ENCODE results near the genes TNFRSF13B and COPS3.

- RRBS = no CpG with 5 or more reads among the region's 9 CpGs
These were observed 8.2 kb upstream of the CDRT4 start for GRCh38 chr17:15475313-15476242.

GRCh38 chr17:15496867-15497332 lies 29.5 kb upstream of the CDRT4 start:
- RRBS = no CpG with 5 or more reads among the region's 6 CpGs

GRCh38 chr17:15651206-15652165 lies 32.0 kb upstream of the FBXW10B start:
- RRBS = no CpG with 5 or more reads among the region's 15 CpGs

- RRBS = no CpG with 5 or more reads among the region's 1 CpG
These were observed 23.2 kb downstream of the TRIM16 start for GRCh38 chr17:15660899-15661281.

DNA sequence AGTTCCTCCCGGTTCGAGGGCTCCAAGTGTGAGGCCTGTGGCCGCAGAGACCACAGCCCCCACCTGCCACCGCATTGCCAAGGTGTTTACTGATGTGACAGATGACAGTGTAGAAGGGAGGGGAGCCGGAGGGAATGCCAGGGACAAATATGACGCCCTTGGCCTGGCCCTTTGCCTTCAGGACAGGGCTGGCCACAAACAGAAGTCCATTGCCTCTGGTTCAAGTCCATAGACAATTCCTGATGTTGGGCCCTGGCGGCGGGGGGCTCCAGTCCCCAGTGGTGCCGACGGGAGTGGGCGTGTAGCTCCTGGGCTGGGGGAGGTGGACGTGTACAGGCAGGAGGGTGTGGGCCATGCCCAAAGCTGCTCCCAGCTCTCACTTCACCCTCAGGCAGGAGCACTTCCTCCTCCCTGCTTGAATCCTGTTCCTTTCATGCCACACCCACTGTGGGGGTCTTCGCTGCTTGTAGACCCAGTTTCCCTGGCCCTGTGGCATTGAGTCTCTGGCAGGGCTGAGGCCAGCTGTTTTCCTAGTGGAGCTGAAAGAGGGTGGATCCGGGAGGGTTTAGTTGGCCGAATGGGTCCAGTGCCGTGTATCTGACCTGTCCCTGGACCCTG lies 3.3 kb downstream of the ADORA2B start:
- RRBS = no CpG with 5 or more reads among the region's 16 CpGs

DNA sequence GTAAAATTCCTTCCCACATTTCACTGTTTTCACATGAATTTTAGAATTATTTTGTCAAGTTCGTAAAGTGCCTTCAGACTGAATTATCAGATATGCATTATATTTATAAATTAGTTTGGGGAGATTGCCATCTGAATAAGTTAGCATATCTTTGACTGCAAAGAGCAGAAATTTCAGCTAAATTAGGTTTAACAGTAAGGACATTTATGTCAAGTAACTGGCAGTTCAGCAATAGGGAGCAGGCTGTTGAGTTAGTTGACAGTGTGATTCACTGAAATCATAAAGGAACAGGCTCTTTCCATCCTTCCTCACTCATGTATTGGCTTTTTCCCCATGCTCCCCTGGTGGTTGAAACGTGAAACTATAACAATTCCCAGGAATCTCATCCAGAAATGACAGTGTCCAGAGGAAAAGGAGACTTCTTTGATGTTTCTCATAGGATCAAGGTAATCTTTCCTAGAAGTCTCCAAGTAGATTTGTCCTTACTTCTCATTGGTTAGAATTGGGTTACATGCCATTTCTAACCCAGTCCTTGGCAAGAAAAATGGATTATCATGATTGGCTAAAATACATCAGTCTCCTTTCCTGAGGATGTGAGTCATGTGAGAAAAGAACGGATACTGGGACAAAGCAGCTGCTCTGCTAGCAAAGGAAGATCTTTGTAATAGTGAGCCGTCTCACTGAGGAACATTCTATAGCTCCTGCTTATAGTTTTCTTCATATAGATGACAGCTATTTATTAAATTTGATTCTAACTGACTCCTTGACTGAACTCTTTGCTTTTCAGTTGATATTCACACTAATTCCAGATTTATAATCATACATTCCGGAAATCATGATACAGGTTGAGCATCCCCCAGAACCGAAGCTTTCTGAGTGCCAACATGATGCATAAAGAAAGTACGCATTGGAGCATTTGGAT lies 14.4 kb downstream of the TTC19 start:
- RRBS = no CpG with 5 or more reads among the region's 7 CpGs

- RRBS = no CpG with 5 or more reads among the region's 6 CpGs
These were observed 38.7 kb downstream of the TTC19 start for GRCh38 chr17:16038146-16038820.

DNA sequence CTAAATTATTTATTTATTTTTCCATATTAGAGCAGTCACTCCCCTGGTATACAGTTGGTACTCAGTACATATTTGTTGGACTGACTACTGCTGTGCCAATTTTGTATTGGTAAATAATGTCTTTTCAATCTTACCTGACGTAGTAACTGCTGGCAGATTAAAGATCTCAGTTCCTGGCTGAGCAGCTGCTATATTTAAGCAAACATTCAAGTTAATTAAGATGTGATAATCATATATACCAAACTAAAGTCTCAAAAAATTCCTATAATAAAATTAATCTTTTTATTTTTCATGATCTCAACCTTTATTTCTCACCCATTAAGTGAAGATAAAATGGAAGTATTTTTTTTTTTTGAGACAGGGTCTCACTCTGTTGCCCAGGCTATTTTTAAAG lies 40.7 kb downstream of the TTC19 start:
- RRBS = no CpG with 5 or more reads among the region's 1 CpG

DNA sequence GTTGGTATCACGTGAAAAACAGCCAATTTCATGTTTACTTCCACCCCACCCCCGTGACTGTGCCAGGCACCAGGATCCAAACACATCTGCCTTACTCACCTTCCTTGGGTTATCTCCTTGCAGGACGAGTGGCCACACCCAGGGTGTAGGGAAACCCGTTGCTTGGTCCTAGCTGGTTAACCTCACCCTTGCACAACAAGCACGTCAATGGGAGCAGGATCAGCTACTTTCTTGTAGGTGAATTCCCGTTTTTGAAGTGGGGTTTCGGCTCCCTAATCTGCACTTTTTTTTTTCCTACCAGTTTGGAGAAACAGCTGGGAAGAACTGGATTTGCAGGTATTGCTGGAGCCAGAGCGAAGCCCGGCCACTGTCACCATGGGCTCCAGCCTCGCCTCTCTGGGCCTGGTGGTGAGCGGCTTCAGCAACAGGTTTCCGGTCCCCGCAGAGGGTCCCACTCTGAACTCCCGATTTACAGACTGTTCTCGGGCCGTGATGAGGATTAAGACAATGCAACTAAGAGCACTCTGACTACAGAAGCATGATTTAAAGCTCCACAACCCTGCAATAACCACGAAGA lies 2.1 kb upstream of the UBB start:
- RRBS = 94% methylated on average over 2 of the region's 17 CpGs

GRCh38 chr17:16398436-16399138 lies 16.8 kb upstream of the TRPV2 start:
- RRBS = no CpG with 5 or more reads among the region's 8 CpGs

GRCh38 chr17:16465207-16465958 lies 26.6 kb downstream of the LRRC75A start:
- RRBS = no CpG with 5 or more reads among the region's 12 CpGs

GRCh38 chr17:16471507-16472130 lies 20.4 kb downstream of the LRRC75A start:
- RRBS = no CpG with 5 or more reads among the region's 9 CpGs

DNA sequence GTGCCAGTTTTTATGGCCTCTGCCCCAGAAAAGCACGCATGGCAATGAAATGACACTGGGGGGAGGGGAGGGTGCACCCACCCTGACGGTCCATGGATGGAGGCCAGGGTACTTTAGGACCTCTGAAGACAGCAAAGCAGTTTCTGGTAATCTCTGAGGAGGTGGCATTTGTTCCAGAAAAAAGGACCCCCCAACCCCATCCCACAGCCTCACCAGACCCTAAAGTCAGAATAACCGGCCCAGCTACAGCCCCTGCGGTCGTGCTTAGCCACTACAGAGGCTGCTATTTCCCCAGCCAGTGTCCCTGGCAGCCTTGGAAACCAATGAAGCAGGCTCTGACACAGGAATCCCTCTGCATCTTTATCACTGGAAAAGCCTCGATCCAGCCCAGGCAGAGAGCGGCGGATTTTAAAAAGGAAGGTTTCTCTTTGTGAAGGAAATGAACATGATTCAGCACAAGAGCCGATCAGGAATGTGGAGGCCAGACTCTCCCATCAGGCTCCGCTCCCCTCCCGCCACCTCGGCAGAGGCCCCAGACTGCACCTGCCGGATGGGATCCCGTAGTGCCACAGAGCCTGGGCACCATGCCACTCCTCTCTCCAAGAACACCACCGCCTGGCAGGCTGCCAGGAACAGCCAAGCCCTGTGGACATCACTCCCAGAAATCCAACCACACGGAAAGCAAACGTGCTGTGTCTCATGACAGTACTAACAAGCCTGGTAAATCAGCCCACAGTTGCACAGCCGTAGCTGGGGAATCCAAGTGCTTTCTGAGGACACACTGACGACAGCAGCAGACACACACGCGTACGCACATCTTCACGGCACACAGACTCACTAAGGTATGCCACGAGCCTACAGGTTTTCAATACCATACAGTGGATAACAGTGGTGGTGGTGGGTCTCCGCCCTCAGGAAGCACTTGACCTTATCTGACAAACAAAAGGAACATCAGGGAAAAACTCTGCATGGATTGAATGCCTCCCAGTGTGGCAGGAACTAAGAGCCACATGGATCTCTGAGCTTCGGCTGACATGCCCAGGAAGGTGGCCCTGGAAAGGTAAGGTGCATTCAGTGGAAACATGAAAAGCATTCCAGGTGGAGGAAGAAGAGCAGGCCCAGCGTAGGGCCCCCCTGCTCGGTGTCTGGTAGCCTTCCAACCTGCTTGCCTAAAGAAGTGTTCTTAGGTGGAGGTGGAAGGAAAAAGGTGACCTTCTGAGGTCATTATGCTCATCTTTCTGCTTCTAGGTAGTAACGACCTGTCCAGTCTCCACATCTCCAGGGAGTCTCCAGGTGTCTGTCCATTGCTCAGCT lies 5.4 kb downstream of the LRRC75A start:
- RRBS = no CpG with 5 or more reads among the region's 29 CpGs

GRCh38 chr17:16666453-16667682 lies 13.2 kb upstream of the ZNF624 start:
- RRBS = 4% methylated on average over 14 of the region's 87 CpGs

DNA sequence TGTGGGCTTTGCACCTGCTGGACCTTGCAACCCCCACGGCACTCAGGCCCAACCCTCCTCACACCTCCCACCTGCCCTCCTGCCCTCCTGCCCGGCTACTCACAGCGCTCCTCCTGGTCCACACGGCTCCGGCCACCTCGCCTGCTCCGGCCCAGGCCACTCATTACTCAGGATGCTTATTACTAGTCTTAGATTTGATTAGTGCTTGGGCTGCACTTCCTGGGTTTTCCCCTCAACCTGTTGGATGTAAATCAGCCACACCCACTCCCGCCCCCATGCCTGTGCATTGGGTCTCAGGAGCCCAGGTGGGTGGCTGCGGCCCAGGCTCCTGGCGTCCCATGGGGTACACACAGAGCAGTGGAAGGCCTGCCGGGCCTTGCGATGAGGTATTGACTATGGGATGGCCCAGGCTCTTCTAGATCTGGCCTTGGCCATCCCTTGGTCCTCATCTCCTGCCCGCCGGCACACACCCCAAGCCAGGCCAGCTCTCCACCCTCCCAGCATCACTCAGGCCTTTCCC lies at the start of gene TNFRSF13B:
Gene TNFRSF13B, minus strand, starts transcription at position 207 of the 520 bp plus-strand sequence.
- RRBS = 95% methylated on average over 7 of the region's 14 CpGs

DNA sequence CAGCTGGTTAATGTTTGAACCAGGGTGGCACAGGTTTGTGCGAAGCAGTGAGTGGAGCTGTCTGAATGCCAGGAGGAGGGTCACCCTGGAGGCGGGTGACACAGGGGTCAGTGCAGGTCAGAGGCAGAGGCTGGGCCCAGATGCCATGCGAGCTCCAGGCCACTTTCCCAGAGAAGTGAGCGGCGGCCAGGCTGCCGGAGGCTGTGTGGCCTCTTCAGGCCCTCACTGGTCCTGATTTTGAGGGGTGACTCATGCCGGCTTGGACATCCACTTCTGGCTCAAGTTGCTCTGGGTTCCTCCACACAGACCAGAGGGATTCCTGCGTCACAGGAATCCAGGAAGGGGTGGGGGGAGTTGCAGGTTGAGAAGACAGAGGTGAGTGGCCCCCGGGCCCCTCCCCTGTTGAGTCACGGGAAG lies 31.7 kb upstream of the MPRIP start:
- RRBS = no CpG with 5 or more reads among the region's 10 CpGs

DNA sequence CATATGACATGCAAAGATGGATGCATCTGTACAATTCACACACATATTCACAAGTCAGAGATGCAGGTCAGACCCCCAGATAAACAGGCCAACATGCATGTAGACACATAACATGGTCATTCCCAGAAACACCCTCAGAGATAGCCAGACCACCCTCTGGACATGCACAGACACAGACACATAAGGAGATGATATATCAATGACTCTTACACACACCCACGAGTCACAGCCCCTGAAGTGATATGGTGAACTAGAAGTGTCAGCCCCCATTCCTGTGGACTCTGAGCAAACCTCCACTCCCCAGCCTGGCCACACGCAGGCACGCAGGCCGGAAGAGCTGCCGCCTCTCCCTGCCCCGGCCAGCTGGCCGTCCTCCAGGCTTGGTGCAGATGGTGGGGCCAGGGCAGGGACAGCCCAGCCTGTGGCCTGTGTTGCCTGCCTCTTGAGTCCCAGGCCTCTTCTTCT lies 10.3 kb upstream of the MPRIP start:
- RRBS = no CpG with 5 or more reads among the region's 7 CpGs

- RRBS = no CpG with 5 or more reads among the region's 3 CpGs
These were observed 51.5 kb downstream of the MPRIP start for GRCh38 chr17:17093794-17094062.

- RRBS = 86% methylated on average over 7 of the region's 51 CpGs
These were observed 41.6 kb downstream of the PLD6 start for GRCh38 chr17:17164118-17165350.

GRCh38 chr17:17281091-17281827 lies at the start of gene COPS3:
Gene COPS3, minus strand, starts transcription at chr17:17281246.
- RRBS = 3% methylated on average over 7 of the region's 45 CpGs

Measured in epidermal melanocyte (primary cell).